NB4 (cell line): Measurements from ENCODE around the genes DNAJA2 and CBLN1.

DNA sequence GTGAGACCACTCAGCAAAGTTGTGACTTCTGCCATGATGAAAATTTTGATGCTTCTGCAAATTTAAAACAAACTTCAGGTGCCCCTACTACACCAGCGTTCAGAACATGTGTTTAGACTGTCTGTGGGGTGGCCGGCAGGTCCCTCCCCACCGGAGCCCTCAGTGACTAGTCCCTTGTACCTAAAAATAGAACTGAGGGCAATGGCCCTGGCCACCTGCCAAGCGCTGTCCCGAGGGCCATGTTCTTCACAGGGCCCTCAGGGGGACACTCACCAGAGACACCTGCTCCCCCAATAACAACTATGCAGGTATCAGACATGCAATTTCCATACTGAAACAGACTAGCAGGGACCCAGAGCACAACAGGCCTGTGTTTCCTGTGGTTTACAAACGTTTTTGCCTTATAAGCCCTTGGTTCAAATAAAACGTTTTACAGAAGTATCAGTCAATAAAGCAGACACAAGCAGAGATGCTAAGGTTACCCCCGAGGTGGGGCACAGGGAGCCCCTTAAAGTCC, 629 bp upstream of the MYLK3 start:
- RRBS = no CpG with 5 or more reads among the region's 8 CpGs

DNA sequence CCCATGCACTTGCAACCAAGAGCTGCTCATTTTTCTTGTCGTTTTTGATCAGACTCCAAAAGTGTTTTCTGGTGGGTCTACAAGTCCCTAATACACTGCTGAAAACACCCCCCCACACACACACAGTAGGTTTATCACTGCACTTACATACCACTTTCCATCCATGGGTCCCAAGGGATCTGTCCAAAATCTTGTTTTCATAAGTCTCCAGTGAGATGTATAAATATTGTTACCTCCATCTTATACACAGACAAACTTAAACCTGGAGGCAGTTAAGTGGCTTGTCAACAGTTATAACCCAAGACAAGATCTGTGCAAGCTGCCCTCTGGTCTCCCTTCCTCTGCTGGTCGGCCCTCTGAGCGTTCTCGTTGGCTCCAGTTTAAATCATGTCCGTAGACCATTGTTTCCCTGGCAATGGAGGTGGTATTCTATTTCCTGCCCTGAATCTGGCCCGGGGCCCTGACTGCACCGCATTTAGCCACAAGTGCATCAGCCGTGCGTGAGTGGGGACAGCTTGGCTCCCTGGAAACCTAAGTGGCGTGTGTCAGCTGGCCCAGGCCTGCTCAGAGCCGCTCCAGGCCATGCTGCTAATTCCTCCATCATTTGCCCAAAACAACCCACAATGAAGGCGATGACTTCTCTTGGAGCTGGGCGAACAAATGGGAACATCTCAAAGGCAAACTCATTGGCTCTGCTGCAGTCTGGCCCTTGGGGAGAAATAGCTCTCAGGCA, 14.9 kb upstream of the MYLK3 start:
- RRBS = no CpG with 5 or more reads among the region's 13 CpGs

GRCh38 chr16:46857635-46857894, 26.6 kb upstream of the C16orf87 start:
- RRBS = no CpG with 5 or more reads among the region's 4 CpGs

- RRBS = no CpG with 5 or more reads among the region's 19 CpGs
Measured at GRCh38 chr16:46909442-46910114, 25.4 kb downstream of the GPT2 start.

- RRBS = no CpG with 5 or more reads among the region's 15 CpGs
Measured at GRCh38 chr16:46932700-46933309, 40.7 kb downstream of the DNAJA2 start.

- RRBS = 1% methylated on average over 14 of the region's 58 CpGs
Measured at GRCh38 chr16:46973525-46974158, at the start of gene DNAJA2. Gene DNAJA2 (minus strand): TSS chr16:46973674.

- RRBS = no CpG with 5 or more reads among the region's 4 CpGs
Measured at GRCh38 chr16:46976452-46977011, 3.1 kb upstream of the DNAJA2 start.

DNA sequence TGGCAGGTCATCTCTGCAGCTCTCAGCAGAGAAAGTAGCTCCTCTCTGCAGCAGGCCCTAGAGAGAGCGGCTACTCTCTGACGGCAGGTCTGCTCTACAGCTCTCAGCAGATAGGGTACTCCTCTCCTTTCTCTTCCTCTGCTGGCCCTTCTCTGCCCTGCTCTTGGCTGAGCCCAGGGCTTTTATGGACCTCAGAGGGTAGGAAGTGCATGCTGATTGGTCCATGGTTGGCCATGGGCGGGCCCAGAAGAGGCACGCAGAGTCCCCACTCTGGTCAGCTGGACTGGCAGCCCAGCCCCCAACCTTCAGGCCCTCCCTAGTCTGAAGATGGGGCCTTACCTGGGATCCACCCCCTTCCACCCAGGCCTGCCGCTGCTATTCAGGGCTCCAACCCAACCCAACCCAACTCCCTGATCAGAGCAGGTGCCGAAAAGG, 18.5 kb upstream of the DNAJA2 start:
- RRBS = no CpG with 5 or more reads among the region's 6 CpGs

GRCh38 chr16:47229666-47229865, 85.8 kb upstream of the NETO2 start:
- RRBS = no CpG with 5 or more reads among the region's 3 CpGs

DNA sequence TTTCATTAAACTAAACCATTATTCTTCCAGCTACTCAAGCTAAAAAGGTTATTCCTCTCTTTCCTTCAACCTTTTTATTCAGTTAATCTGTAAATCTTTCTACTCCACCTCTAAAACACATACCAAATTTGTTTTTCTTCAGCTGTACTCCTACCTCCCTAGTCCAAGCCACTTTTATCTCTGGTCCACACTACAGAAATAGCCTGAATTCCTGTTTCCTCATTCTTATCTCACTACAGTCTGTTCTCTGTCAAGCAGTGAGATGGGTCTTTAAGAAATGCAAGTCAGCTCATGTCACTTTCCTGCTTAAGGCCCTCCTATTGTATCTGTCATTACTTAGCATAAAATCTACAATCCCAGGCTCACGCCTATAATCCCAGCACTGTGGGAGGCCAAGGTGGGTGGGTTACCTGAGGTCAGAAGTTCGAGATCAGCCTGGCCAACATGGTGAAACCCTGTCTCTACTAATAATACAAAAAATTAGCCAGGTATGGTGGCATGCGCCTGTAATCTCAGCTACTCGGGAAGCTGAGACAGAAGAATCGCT, 7.0 kb downstream of the PHKB start:
- RRBS = no CpG with 5 or more reads among the region's 5 CpGs

DNA sequence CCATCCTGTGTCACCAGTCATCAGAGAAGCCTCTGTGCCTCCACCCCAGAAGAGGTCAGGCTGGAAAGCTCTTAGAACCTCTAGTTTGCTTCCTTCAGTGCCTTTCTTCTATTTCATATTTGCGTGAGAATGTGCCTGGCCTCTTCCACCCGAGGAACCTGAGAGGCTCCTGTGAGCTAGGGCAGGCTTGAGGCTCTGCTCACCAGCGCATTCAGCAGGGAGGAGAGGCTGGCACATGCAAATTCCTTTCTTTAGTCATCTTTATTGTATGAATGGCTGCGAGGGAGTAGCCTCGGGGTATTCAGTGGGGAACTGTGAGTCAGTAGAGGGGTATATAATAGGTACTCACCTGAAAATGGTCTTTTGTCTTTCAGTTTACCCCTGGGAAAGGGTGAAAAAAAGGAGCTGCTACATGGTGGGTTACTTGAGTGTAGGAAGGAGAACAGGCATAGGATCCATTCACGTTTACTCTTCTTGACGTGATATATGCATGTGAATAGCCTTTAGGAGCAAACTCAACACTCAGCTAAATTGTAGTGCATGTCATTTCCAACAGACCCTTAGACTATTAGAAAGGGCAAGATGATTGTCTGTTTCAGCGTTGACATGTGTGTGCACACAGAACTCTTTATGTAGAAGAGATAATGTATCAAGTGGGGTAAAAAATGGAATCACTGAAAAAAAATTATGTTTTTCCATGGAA, 268.2 kb downstream of the ABCC12 start:
- RRBS = no CpG with 5 or more reads among the region's 8 CpGs

DNA sequence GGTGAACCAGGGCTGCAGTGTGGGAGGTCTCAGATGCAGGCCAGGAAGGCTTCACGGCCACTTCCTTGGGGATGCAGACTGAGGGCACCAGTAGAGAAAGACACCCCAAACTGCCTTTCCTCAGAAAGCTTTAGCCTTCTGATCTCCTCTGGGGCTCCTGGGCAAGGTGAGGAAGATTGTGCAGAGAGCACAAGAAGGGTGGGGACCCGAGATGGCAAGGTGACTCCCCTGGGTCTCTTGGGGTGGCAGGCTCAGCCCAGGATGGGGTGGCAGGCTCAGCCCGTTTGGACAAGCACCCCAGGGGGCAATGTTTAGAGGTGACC, 39.3 kb downstream of the ABCC12 start:
- RRBS = no CpG with 5 or more reads among the region's 3 CpGs

GRCh38 chr16:48165889-48166576, 10.2 kb upstream of the ABCC12 start:
- RRBS = no CpG with 5 or more reads among the region's 3 CpGs

DNA sequence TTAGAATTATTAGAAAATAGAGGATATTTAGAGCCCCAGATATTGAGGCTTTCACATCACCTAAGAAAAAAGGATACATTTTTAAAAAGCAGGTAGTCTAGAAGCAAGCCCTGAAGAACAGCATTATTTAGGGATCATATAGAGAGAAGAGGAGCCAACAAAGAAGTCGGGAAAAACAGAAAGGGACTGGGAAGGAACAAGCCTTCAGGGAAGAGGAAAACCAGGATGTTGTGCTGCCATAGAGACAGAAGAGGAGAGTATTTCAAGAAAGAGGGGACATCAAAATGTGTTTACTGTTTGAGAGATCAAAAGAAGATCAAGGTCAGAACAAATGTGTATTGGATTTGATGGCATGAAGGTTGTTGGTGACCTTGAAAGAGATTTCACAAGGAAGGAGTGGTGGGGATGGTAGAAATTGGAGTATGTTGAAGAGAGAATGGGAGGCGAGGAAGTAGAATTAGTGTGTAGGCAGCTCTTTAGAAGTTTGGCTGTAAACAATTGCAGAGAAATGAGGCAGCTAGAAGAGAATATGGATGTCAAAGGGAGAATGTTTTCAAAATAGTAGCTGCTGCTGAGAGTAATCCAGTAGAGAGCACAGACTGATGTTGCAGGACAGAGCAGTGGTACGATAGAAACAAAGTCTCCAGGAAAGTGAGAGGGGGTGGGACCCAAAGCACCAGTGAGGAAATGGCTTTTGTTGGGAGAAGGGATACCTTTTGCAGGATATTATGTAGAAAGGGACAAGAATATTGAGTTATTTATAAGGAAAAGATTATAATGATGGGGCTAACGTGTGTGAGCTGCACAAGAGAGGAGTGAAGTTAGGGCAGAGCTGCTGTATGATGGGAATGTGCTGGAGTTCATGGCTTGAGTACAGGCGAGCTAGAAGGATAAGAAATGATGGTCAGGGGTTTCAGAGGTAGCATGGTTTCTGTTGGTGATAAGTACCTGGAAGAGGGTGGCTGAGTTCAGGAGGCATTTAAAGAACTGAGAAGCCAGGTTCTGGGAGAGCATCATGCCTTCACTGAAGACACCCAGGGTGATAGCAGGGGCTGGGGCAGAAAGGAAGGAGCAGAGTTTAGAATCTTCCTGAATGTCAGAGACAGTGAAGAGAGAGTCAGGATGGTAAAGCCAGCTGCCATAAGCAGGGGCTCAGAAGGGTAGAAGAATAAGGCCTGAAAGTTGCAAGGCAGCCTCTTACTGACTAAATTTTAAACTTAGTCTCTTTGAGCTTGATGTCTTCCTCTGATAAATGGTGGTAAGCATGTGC, 45.8 kb downstream of the SIAH1 start:
- RRBS = no CpG with 5 or more reads among the region's 5 CpGs

- RRBS = no CpG with 5 or more reads among the region's 3 CpGs
Measured at GRCh38 chr16:48361139-48361473, 24.1 kb downstream of the SIAH1 start.

DNA sequence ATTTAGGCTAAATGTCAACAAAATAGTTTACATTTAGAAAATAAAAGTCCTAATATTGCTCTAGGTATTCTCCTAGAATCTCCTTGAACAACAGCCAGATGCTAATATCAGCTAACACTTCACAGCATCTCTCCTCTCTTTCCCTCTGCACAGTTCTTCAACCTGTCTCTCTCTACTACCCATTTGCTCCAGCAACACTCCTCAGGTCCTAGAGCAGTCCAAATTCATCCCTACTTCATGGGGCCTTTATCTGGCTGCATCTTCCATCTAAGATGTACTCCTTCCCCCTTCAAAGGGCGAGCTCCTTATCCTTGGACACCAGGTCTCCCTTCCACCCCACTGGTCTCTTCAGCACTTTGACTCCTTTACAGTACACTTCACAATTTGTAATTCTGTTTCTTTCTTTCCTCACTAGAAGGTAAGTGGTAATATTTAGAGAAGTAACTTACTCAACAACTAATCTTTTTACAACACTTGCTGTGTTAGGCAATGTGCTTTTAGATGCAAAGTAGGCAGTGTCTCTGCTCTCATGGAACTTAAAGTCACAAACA, 6.6 kb downstream of the SIAH1 start:
- RRBS = no CpG with 5 or more reads among the region's 1 CpG

GRCh38 chr16:48431895-48432573, 46.8 kb upstream of the SIAH1 start:
- RRBS = no CpG with 5 or more reads among the region's 4 CpGs

- RRBS = no CpG with 5 or more reads among the region's 3 CpGs
Measured at GRCh38 chr16:48603217-48603570, 6.8 kb downstream of the N4BP1 start.

- RRBS = 70% methylated on average over 37 of the region's 152 CpGs
Measured at GRCh38 chr16:49281725-49282765, at the start of gene CBLN1. Gene CBLN1 (minus strand): TSS chr16:49281838.